Hair follicular keratinocyte (primary cell): ENCODE measurements around the genes EDRF1, MMP21 and FOXI2.

DNA sequence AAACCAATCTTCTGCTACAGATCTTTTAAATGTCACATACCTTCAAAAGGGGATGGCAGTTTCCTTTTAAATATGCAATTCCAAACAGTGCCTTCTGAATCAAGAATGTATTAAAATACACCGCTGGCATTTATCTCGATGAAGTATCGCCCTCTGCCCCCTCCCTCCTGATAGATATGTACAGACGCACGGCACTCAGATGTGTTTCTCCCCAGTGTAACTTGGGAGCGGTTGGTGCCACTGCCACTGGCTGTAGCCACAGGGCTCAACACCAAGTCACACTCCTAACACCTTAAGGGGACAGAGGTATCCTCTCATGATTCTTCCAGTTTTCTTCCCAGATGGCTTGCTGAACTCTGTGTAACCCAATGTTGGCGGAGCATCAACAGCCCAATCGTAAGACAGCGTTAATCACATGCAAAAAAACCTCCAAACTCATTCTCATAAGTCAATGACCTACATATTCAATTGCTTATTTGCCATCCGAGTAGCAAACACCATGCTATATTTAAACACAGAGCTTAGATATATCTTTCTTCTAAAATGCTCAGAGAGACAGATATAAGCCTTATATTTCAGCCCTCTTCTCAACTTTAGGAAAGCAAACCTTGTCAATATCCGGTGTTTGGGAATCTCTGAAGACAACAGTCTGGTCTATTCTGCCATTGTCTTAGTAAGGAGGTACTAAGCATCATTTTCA lies 97.1 kb upstream of the CTBP2 start:
- RAMPAGE, long total RNA: no peak

DNA sequence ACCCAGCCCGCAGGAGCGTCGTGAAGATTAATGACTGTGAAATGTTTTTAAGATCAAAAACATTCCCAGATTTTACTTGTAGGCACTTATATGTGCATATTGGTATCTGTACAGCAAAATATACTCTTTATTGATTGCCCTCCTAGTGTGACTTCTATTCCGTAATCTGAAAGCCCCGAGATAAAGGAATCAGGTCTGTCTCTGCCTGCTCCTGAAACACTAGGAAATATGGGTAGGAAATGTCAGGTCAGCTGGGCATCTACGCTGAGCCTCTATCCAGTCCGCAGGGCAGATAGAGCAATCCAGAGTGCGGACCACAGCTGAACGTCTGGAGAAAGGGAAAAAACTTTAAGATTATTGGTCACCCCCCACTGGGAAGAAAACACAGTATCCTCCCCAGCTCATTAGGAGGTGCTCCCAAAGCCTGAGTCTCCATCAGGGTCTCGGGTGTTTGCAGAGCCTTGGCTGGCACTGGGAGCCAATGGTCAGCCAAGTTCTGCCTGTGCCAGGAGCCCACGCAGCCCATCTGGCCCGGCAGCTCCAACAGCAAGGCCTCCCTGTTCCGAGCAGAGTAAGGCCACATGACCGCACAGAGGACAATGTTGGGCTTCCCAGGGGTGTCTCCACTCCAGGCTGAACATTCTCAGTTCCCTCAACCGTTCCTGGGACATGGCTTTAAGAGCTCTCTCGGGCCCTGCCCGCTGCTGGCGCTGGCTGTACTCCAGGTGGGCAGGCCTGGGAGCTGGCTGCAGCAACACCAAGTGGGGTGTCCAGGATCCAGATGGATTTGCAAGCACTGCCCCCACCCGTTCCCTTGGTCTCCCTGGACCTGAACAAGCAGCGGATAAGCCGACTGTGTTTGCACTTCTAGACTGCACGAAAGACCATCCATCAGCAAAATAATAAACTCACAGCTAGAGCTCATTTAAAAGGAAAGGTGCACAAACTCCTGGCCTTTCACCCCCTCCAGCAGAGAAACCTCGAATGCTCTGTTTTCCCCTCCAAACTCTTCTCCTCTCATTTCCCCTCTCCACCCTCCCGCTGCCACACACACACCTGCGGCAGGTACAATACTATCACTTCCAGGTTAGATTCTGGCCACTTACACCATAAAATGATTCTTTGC lies 125.1 kb upstream of the CTBP2 start:
- RAMPAGE, long total RNA: no peak

GRCh38 chr10:125160077-125160783 lies 132.4 kb upstream of the CTBP2 start:
- RAMPAGE, long total RNA: no peak

DNA sequence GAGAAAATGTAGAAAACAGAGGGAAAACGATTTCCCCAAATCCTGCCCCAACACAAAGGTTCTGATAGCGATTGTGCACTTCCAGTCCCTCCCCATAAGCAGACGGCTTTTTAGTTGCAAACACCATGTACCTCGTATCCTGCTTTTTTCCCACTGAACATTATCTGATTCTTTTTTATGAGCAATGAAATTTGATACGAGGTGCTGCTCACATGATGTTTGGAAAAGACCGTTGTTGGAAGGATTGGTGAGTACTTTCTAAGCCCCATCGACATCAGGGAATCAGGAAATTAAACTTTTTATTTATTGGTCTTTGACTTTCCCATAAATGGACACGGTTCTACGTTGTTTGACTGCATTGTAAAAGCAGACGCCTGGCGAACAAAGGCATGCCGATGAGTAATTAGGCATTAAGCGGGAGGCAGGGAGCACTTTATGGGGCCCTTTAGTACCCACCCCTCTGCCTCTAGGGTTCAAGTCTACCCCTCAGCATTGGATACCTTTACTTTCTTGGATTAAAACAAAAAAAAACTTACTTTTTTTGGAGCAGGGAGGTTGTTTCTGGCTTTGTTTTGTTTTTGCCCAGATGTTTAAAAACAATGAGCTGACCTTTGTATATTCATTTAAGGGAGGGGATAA lies 49.3 kb downstream of the TEX36 start:
- RAMPAGE, long total RNA: no peak

DNA sequence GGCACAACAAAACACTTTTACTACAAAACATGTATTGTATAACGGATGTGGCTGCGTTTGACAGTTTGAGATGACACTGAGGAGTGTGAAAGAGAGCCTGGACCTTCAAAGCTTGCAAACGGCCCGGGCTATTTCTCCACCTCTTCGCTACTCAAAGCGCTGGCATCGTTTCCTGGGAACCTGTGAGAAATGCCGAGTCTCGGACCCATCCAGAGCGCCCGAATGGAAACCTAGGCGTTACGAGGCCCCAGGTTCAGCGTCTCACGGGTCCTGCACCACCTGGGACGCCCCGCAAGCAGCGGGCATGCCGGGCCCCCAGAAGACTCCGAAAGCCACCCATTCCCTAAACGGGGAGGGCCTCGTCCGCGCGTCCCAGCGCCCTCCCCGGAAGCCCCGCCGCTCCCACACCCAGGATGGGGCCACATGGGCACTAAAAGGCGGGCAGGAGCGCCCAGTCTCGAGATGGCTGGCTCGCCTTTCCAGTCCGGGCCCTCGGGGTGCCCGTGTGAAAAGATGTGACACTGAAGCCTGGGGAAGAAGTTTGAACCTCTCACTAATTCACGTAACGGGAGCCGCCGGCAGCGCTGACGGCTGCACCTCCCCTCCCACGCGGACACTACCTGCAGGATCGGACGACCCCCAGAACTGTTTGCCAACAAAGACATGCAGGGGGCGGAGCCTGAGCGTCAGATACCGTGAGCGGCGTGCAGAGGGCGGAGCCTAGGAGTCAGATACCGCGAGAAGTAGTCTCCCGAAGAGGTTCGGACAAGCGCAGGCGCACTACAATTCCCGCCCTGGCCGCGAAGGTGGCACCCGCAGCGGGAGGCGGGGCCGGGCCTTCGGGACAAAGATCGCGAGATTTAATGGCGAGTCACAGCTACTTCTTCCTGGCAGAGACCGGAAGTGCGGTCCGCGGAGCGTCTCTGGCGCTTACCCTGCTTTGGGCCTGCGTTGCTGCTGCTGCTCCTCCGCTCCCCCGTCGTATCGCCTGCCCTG lies at the start of gene EDRF1:
EDRF1 (plus strand) TSS at position 908 of the 996 bp plus-strand sequence.
- RAMPAGE, long total RNA: no peak

- RAMPAGE, long total RNA: no peak
Observed at GRCh38 chr10:125775569-125776118, at the start of gene MMP21. TSS of gene MMP21 (minus strand) at chr10:125775821.

DNA sequence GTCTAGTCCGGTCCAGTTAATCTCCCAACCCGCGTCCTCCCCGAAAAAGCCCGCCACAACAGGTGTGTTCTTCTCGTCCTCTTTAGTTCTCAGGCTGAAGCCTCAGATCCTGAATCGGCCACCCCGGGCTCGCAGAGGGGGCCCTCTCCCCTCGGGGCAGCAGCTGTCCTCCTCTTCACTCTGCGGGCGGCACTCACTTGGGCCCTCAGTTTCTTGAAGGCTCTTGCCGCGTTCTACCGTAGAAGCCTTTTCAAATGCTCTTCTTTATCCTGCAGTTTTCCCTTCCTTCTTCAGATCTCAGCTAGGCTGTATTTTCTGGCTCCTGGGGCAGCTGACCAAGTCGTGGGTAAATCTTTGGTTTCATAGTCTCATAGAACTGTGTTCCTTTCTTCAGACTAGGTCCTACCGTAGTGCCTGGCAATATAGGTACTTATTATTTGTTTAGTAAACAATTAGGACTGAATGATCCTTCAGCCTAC lies 605 bp downstream of the BCCIP start:
- RAMPAGE, long total RNA: no peak

DNA sequence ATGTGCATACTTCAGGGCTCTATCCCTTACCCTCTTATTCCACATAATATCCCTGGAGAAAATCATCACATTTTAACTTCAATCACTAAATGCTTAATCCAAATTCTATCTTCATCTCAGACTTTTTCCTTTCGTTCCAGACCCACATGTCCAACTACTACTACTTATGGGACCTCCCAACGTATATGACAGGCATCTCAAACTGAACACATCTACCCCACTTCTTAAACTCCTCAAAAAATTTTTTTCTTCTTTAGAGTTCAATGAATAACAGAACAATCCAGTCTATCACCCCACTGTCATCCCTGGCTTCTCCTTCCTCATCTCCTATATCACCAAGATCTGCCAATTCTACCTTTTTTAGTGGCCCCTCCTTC lies 4.5 kb upstream of the FANK1 start:
- RAMPAGE, long total RNA: no peak

DNA sequence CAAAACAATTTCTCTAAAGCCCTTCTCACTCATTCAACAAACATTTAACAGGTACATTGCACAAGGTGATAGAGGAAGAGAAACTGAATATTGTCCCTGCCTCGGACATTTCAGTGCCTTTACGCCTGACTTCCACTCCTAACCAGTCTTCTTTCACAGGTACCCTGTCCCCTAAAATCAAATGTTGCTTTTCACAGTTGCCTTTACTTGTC lies 2.2 kb upstream of the FANK1 start:
- RAMPAGE, long total RNA: no peak

DNA sequence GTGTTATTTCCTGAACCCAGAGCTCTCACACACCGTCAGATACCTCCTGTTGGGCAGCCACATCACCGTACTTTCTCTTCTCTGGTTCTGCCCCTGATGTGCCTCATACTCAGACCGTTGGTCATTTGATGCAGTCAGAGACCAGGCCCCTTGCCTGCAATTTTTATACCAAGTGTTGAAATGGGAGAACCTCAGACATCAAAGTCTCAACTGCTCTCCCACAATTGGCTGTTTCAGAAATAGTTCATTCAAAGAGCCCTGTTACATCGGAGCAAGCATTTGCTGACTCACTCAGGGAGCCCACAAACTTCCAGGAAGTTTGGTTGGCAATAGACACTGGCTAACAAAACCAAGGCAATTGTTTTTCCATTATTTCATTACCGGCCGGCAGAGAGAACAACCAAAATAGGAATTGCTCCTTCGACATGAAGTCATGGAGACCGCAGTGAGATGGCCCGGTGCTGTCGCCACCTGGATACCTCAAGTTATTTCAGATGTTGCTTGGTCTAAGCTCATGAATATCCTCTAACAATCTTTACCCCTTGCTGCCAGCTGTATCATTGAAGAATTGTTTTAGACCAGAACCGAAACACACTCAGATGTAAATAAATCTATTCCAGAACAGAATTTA lies 33.6 kb upstream of the ADAM12 start:
- RAMPAGE, long total RNA: no peak

DNA sequence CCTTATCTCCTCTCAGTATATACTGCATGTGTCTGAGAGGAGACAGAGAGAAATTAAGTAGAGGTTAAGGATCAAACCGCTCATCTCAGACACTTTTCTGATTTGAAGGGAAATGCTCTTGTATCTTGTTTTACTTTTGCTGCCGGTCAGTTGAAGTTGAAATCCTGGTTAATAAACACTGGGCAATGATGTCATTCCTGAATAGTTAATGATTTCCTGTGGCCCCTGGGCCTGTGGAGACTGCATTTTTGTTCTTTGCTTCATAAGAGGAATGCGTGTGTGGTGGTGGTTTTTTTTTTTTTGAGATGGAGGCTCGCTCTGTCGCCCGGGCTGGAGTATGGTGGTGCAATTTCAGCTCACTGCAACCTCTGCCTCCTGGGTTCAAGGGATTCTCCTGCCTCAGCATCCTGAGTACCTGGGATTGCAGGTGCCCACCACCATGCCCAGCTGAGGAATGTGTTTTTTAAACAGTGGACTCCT lies 67.8 kb downstream of the DOCK1 start:
- RAMPAGE, long total RNA: no peak

- RAMPAGE, long total RNA: no peak
Observed at GRCh38 chr10:127163448-127163929, 32.9 kb downstream of the INSYN2A start.

GRCh38 chr10:127734562-127735264 lies 2.3 kb upstream of the FOXI2 start:
- RAMPAGE, long total RNA: no peak

GRCh38 chr10:127736813-127737854 lies at the start of gene FOXI2:
TSS of gene FOXI2 (plus strand) at chr10:127737185.
- RAMPAGE, long total RNA: no peak

GRCh38 chr10:127889624-127890137 lies 3.1 kb downstream of the CLRN3 start:
- RAMPAGE, long total RNA: no peak

- RAMPAGE, long total RNA: no peak
Observed at GRCh38 chr10:127908450-127909310, 1.8 kb downstream of the PTPRE start.

GRCh38 chr10:127921714-127922158 lies 14.8 kb downstream of the PTPRE start:
- RAMPAGE, long total RNA: no peak

GRCh38 chr10:127948721-127949302 lies 41.9 kb downstream of the PTPRE start:
- RAMPAGE, long total RNA: no peak

GRCh38 chr10:127990839-127991615 lies 84.1 kb downstream of the PTPRE start:
- RAMPAGE, long total RNA: no peak

GRCh38 chr10:128052455-128053076 lies 73.7 kb downstream of the MKI67 start:
- RAMPAGE, long total RNA: no peak